ENCODE measurements around the gene SRP19.

DNA sequence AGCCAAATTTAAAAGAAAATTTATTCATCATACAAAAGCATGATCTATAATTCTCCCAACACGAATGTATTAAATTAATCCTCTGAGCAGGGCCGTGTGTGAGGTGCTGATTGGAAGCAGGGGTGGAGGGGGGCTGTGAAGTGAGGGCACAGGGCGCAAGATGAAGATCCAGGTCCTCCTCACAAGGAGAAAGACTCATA lies 206.9 kb downstream of the FBXL17 start:
- RRBS, 2 experiments, result no CpG with 5 or more reads among the region's 3 CpGs

DNA sequence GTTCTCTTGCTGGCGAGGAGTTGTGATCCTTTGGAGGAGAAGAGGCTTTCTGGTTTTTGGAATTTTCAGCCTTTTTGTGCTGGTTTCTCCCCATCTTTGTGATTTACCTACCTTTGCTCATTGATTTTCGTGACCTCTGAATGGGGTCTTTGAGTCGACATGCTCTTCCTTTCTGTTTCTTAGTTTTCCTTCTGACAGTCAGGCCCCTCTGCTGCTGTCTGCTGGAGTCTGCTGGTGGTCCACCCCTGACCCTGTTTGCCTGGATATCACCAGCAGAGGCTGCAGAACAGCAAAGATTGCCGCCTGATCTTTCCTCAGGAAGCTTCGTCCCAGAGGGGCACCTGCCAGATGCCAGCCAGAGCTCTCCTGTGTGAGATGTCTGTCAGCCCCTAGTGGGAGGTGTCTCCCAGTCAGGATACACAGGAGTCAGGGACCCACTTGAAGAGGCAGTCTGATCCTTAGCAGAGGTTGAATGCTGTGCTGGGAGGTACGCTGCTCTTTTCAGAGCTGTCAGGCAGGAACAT lies 169.5 kb downstream of the FBXL17 start:
- RRBS, 2 experiments, result no CpG with 5 or more reads among the region's 6 CpGs

GRCh38 chr5:108359226-108360058 lies 22.5 kb downstream of the FBXL17 start:
- RRBS, 2 experiments, result no CpG with 5 or more reads among the region's 4 CpGs

- RRBS, 2 experiments, result no CpG with 5 or more reads among the region's 6 CpGs
Measured at GRCh38 chr5:108620704-108621227, 126.9 kb upstream of the FER start.

- RRBS, 2 experiments, result no CpG with 5 or more reads among the region's 10 CpGs
Measured at GRCh38 chr5:108728841-108729327, 18.8 kb upstream of the FER start.

DNA sequence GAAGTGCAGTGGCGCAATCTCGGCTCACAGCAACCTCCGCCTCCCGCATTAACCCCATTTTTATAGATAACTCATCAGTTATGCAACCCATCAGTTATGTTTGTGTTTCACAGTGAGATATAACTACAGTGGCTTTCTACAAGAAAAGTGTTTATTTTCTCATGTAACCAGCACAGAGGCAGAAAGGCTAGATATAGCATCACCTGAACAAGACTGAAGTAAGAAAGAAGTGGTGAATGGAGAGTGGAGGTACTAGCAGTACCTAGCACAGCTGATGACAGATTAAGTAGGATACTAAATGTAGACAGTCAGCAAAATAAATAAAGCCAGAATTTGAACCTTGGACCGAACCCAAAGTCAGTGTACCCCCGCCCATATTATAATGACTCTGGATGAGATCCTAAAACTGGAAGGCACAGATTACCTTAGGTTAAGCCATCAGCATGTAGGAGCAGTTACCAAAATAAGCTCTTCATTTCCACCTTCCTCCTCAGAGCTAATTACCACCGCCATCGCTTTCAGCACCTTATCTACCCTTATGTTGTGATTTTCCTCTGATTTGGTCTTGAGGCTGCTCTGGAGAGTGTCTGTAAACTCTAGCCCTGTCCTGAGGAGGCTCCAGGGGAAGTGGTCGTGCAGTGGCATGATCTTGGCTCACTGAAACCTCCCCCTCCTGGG lies 91.0 kb downstream of the PJA2 start:
- RRBS, 2 experiments, result no CpG with 5 or more reads among the region's 9 CpGs

DNA sequence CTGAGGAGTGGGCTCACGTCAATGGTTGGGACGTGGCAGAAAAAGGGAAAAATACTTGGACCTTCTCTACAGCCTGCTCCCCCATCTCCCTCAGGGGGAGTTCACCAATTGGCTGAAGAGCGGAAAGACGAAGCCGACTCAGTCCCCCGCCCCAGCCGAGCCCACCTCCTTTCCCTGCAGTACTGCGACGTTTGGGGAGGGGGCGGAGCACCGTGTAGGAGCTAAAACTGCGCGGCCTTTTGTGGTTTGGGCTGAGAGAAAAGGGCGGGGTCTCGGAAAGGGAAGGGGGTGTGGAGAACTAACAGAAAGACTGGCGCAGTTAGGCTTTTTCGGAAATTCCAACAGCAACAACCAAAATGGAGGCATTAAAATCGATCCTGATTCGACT lies 352 bp upstream of the PJA2 start:
- RRBS, 2 experiments, result no CpG with 5 or more reads among the region's 19 CpGs

DNA sequence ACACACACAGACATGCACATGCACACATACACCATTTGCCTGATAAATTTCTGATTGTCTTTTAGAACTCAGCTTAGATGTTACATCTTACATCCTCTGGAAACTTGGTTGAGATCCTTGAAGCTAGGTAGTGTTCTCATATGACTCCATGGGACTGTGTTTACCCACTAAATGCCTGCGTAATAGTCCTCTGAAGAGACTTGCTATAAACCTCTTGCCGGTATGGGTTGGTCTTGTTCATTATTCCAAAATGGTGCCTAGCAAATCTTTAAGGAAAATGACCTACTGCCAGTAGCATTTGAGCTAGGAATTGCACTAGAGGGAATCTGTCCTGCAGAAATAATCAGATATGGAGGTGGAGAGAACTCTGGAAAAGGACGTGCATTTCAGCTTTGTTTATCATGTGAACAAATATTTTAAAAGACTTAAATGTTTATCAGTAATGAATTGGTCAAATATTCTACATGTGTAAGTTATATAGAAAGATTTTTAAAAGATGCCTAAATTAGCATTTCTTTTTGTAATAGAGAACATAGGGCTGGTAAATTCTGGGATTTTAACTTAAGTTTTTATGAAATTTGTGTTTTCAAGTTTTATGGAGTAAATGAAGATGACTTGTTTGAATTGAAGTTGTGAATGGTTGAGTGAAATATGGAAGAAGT lies 110.5 kb downstream of the MAN2A1 start:
- RRBS, 2 experiments, result no CpG with 5 or more reads among the region's 3 CpGs

GRCh38 chr5:109851468-109851821 lies 161.7 kb downstream of the MAN2A1 start:
- RRBS, 2 experiments, result no CpG with 5 or more reads among the region's 2 CpGs

DNA sequence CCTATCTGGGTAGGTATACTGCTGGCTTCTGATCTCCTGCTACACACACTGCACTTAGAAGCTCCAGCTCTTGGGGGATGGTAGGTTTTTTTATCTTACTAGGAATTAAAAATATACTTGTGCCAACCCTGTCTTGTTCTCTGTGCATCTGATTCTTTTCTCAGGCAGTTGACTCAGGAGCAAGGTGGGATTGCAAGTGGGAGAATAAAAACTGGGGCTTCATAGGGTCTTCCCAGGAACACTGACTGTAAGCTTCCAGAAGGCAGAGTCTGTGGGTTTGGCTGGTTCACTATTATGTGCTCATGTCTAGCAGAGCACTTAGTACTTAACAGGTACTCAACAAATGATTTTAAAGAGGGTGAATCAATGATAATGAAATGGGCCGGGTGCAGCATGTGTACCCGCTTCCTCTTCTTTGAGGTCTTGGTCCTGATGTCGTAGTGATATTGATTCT lies 5.5 kb downstream of the CAMK4 start:
- RRBS, 2 experiments, result no CpG with 5 or more reads among the region's 3 CpGs

DNA sequence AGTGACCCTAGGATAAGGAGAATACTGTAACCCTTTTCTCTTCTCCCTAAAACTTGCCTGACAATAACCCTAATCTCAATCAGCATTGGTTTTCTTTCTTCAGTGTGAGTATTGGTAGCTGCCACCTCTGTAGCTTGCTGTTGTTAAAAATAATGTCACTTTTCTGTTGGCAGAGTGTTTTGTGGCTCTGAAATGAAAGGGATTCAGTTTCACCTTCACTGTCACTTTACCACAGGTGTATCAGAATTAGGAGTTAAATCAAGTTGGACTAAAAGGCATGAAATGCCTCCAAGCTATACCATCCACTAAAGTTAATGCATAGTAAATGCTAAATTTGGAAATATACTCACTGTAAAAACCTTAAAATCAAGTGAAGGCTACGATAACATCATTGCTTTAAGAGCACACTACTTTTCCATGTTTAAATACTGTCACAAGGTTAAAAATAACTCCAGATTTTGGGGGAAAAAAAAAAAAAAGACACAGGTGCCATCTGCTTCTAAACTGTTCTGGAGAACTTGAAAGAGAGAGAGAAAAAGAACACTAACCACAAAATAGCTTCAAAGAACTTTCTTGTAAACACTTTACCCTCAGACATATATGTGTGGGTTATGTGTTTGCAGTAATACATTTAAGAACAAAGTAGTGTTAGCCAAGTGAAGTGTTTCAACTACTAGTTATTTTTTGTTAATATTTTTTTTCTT lies 6.1 kb downstream of the CAMK4 start:
- RRBS, 2 experiments, result no CpG with 5 or more reads among the region's 1 CpG

DNA sequence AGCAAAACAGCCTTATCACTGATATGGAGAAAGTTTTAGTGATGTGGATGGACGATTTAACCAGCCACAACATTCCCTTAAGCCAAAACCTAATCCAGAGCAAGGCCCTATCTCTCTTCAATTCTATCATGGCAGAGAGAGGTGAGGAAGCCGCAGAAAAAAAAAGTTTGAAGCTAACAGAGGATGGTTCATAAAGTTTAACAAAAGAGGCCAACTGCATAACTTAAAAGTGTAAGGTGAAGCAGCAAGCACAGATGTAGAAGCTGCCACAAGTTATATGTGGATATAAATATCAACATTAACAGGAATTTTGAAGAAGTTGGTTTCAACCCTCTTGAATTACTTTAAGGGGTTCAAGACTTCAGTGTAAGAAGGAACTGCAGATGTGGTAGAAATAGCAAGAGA lies 271.1 kb upstream of the NREP start:
- RRBS, 2 experiments, result no CpG with 5 or more reads among the region's 2 CpGs

GRCh38 chr5:112195988-112197185 lies 222.7 kb downstream of the EPB41L4A start:
- RRBS, 2 experiments, result no CpG with 5 or more reads among the region's 7 CpGs

GRCh38 chr5:112418385-112418957 lies 606 bp downstream of the EPB41L4A start:
- RRBS, 2 experiments, result 22 to 41% methylated on average over 8 of the region's 35 CpGs

GRCh38 chr5:112707283-112708446 lies 30.0 kb upstream of the APC start:
- RRBS, 2 experiments, result 2% methylated on average over 27 of the region's 67 CpGs

GRCh38 chr5:112860808-112861890 lies at the start of gene SRP19:
Gene SRP19 (plus strand): TSS chr5:112861287.
- RRBS, 2 experiments, result under 1% methylated on average over 18 to 21 of the region's 59 CpGs

GRCh38 chr5:113026298-113027605 lies 50.2 kb downstream of the DCP2 start:
- RRBS, 2 experiments, result no CpG with 5 or more reads among the region's 17 CpGs

GRCh38 chr5:113087997-113088300 lies 111.4 kb downstream of the DCP2 start:
- RRBS, 2 experiments, result no CpG with 5 or more reads among the region's 1 CpG

- RRBS, 2 experiments, result no CpG with 5 or more reads among the region's 7 CpGs
Measured at GRCh38 chr5:113213495-113213891, 221.3 kb downstream of the TSSK1B start.